A172 (cell line): ENCODE results near the genes COPS7A and GPR162.

- RAMPAGE, long total RNA, result no peak
Observed at GRCh38 chr12:6278464-6279359, 31.8 kb upstream of the PLEKHG6 start.

GRCh38 chr12:6294038-6294484 lies 16.4 kb upstream of the PLEKHG6 start:
- RAMPAGE, long total RNA, result no peak

GRCh38 chr12:6340618-6341131 lies 1.2 kb downstream of the TNFRSF1A start:
- RAMPAGE, long total RNA, result no peak

DNA sequence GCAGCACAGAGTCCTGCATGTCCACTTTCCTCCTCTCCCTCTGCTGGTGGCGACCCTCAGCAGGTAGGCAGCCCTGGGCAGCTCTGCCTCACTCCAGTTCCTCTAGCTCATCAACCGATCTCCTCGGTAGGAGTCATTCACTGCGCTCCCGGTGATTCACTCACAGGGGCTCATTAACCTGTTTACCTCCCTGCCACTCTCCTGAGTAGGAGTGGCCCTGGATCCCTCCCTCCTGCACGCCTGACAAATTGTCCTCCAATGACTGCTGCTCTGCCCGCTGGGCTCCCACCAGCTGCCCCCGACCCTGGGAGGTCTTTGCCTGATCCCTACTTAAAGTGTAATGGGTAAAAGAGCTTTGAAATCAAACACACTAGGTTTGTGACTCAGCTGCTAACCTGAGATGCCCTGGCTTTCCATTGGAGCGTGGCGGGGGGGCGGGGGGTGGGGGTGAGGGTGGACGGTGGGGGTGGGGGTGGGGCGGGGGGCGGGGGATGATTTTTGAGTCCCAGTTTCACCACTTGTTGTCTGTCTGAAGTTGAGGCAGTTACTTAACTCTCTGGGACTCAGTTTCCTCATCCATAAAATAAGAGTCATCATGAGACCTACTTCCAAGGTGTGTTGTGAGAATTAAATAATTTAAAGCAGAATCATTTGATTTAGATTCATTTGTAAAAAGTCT lies 4.1 kb downstream of the SCNN1A start:
- RAMPAGE, long total RNA, result no peak

DNA sequence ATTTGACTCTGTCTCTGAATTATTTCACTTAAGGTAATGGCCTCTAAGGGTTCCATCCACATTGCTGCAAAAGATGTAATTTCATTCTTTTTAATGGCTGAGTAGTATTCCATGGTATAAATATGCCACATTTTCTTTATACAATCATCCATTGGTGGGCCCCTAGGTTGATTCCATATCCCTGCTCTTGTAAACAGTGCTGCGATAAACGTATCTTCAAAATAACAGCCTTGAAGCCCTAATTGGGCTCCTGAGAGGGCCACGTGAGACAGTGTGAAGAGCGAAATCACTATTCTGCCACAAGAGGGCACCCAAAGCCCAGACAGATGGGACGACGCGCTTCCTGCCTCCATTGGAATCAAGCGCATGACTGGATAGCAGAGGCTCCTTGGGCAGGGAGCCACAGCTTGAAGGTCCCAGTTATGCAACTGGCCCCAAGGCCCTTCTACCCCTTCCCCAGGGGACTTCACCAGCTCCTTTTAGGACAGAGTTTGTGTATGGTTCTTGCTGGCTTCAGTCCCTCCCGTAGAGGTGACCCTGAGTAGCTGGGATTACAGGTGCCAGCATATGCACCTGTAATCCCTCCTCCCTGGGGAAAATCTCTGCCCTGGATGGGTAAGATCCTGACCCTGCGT lies 21.2 kb upstream of the CD27 start:
- RAMPAGE, long total RNA, result no peak

DNA sequence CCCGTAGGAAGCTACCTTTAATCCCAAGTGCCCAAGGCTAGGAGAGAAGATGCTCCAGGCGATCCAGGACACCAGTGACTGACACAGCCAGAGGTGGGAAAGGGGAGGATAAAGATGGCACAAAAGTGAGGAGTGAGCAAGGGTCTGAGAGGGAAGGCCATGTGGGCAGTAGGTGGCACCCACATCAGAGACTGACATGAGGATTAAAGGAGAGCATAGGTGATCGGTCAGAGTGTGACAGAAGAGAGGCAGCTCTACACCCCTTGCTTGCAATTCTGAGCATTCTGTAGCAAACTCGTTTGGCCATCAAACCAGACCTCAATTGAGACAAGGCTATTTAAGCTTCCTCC lies 753 bp upstream of the CD27 start:
- RAMPAGE, long total RNA, result no peak

DNA sequence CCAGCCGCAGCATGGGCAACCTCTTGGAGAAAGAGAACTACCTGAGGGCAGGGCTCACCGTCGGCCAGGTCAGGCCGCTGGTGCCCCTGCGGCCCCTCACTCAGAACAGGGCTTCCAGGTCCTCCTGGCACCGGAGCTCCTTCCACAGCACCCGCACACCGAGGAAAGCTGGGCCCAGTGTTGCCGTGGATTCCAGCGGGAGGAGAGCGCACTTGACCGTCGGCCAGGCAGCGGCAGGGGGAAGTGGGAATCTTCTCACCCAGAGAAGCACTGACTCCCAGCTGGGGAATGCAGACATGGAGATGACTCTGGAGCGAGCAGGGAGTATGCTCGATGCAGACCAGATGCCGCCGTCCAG lies 8.0 kb upstream of the VAMP1 start:
- RAMPAGE, long total RNA, result no peak

- RAMPAGE, long total RNA, result no peak
Observed at GRCh38 chr12:6507301-6508362, 13.7 kb downstream of the NCAPD2 start.

DNA sequence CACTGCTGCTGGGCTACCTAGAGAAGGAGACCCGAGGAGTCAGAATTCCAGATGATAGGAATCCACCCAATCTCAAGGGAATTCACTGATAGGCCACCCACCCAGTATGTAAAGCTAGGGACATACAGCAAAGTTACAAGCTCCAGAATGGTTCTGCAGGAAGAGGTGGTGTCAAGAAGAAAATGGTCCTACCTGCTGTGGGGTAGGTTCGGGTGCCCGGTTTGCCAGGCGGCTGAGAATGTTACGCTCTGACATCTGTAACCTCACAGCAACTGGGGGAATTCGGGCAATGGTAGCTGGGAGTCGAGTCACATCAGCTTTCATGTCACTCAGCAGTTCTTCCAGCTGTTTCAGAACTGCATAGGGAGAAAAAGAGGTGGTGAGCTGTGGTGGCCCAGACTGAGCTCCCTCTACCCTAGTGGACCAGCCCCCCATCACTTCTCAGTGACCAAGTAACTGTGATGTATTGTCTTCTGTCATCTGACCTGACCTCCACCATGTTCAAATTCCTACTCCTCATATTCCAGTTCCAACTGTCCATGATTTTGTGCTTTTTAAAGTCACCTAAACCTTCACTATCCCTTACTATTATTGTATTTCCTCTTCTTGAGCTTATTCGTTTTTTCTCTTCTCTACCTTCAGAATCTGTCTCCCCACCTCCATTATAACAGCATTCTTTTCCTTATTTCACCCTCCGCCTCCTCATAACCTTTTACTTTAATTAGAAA lies 2.8 kb upstream of the NOP2 start:
- RAMPAGE, long total RNA, result no peak

GRCh38 chr12:6587270-6588168 lies 19.4 kb upstream of the NOP2 start:
- RAMPAGE, long total RNA, result no peak

DNA sequence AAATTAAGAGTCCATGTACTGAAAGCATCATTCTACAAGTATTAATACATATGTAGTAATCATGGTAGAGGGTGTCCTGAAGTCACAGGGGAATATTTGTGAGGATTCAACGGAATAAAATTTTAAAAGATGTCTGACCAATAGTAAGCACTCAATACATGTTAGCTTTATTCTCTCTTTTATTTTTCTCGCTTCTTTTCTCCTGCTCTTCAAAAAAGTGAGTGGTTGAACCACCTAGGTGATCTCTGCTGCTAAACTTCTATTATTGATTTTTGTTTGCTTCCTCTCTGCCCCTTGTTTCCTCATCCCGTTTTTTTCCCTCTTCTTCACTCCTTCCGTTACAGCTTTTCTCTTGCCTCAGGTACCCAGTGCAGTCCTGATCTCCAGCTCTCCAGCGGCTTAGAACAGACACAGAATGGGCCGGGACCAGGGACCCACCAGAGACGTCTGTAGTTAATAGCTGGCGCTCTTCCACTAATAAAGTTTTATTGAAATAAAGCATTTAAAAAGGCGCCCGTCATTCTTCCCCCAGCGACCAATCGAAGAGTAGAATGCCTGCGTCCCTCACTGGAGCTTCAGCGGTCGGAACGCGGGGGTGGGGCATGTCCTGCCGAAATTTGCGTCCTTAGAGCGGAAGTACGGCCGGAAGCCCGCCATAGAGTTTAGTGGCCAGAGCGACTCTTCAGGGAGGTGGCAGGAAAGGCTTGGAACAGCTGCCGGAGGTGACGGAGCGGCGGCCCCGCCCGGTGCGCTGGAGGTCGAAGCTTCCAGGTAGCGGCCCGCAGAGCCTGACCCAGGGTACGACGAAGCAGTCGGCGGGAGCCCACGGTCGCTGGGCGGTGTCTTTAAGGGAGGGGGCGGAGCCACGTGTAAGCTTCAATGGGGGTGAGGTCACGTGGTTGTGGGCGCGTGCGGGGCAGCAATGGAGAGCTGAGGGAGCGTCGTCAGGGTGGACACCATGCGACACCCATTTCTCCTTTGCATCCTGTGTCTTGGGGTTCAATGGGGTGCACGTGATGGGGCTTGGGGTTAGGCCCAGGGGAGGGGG lies at the start of gene COPS7A:
Gene COPS7A (plus strand): TSS at position 665 of the 1,048 bp plus-strand sequence.
- RAMPAGE, long total RNA, result no peak

GRCh38 chr12:6767564-6768472 lies 1.7 kb downstream of the PTMS start:
- RAMPAGE, long total RNA, result no peak

- RAMPAGE, long total RNA, result no peak
Observed at GRCh38 chr12:6818107-6818653, 3.4 kb upstream of the GPR162 start.

- RAMPAGE, long total RNA, result no peak
Observed at GRCh38 chr12:6821074-6821973, at the start of gene GPR162. TSS of gene GPR162 (plus strand) at chr12:6821821.

DNA sequence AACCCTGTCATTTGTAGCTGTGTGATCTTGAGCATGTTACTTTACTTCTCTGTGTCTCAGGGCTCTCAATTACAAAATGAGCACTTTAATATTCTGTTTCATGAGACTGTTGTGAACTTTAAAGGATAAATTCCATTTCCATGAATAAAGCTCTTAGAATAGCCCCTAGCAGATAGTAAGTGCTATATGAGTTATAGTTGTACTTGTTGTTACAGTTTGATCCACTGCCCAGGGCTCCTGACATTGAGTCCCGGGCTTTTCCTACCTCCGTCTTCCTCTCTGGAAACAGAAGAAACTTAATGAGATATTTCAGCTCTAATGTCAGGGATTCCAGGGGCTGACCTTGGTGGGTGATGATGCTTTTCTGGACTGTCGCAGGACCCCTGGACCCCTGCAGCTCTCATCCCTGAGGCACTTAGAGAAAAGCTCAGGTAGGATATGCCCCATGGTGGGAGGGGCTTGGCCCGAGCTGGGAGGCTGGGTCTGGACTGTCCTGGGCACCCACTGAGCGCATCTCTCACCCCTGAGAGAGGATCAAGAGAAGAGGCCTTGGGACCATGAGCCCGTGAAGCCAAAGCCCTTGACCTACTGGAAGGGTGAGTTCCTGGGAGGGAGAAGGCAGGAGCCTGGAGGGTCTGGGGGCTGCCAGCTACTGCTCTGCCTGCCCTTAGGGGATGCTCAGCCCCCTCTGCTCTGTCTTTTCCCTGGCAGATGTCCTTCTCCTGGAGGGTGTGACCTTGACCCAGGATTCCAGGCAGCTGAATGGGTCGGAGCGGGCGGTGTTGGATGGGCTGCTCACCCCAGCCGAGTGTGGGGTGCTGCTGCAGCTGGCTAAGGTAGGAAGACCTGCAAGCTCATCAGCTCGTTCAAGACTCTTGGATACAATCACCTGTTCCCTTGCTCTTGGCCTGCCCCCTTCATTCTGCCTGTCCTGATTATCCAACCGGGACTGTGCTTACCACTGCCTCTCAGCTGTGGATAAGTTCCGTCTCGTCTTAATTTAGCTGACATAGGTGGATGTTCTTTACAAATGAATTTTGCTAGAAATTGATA lies 5.3 kb downstream of the P3H3 start:
- RAMPAGE, long total RNA, result no peak

DNA sequence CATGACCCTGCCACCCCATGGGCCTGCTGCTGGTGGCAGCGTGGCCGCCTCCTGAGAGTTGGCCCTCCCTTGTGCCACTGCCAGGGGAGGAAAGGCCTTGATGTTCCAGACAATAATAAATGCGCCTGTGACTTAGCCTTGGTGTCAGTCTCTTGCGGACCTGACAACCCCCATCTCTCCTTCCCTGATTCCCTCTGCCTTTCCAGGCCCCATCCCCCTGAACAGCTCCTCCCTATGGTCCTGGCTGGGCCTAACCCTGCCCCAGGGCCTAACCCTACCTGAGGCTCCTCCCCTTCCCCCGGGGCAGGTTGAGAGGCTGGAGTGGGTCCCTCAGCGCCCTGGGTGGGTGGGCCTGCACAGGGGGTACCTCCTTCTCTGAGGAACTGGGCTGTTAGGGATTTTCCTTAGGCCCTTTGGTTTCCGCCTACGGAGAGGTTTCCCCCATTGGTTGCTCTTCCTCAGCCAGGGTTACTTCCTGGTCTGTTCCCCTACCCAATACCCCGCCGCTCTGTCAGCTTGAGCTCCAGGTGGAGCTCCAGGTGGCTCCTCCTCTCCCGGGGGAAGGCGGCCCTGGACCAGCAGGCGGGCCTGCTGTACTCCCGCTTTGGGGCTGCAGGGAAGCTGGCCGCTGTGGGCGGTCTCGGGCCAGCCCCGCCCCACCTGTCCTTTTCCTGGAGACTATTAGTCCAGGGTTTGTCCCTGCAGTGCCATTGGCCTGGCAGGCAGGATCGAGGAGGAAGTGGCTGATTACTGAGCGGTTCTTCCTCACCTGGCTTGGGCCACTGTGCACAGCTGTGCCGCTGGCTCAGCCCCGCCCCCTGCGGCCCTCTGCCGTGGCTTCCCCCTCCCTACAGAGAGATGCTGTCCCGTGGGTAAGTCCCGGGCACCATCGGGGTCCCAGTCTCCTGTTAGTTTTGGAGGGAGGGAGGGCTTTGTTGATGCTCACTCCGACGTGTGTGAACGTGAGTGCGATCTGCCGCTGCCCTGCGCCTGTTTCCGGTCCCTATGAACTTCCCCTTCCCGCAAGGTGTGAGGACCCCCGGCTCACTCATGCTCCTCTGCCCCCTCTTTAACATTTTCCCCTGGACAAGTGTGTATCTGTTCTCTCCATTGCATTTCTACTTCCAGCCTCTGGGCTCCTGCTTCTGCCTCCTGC lies 2.4 kb downstream of the C12orf57 start:
- RAMPAGE, long total RNA, result no peak

DNA sequence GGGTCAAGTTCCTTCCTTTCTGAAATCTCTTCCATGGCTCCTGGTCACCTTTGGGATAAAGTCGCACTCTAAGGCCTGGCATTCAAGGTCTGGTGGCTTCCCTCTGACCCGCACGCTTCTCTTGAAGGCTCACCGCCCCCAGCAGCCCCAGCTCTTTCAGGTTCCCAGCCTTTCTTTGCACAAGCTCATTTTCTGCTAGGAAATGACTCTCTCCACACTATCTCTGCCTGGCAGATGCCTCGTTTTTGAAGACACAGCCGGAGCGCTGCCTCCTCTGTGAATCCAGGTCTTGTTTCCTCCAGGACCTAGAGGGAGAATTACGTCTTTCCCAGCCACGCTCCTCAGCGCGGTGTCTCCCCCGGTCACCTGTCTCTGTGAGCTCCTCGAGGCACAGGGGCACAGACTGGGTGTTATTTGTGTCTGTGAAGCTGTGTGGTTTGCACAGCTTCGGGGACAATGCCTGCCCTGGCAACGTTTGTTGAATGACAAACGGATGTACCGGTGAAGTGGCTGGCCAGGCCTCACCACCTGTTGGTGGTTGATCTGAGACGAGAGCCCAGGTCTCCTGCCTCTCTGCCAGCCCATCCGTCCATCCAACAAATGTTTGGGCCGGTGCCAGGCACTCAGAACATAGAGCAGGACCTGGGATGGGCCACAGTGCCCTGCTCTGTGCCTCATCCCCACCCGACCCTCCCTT lies 5.9 kb downstream of the PTPN6 start:
- RAMPAGE, long total RNA, result no peak

DNA sequence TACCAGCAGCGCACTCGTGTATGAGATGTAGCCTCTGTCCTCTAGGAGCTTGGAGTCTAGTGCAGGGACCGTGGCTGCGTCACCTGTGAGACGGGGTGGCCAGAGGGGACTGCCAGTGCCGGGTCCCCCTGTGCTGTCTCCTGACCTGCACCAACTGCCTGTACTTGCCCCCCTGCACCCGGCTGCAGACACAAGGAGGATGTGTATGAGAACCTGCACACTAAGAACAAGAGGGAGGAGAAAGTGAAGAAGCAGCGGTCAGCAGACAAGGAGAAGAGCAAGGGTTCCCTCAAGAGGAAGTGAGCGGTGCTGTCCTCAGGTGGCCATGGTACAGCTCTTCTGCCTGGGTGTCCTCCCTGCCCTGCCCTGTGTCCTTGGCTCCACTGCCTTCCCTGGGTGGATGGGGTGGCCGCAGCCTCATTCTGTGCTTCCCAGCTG lies 9.5 kb downstream of the PTPN6 start:
- RAMPAGE, long total RNA, result no peak

- RAMPAGE, long total RNA, result no peak
Observed at GRCh38 chr12:6964605-6965916, 5.4 kb downstream of the PHB2 start.

DNA sequence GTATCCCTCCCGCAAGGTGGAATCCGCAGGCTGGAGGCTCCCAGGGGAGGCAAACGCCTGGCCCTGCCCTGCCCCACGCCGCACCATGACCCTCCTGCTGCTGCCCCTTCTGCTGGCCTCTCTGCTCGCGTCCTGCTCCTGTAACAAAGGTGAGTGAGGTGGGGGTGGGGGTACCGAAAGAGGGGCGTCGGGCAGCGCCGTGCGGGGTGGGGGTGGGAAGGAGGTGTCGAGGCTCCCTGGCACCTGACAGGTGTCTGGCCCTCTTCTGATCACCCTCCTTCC lies 334 bp downstream of the CLSTN3 start:
- RAMPAGE, long total RNA, result no peak